Metastatic Liver Carcinoma in the Lung (tissue), 2 donors: ENCODE data around the genes SLC16A4, LAMTOR5 and CHI3L2.

GRCh38 chr1:110390584-110391642 lies at the start of gene SLC16A4:
Gene SLC16A4, minus strand, starts transcription at chr1:110391026.
- PRO-cap, 2 experiments: no peak in any of the 2 experiments

DNA sequence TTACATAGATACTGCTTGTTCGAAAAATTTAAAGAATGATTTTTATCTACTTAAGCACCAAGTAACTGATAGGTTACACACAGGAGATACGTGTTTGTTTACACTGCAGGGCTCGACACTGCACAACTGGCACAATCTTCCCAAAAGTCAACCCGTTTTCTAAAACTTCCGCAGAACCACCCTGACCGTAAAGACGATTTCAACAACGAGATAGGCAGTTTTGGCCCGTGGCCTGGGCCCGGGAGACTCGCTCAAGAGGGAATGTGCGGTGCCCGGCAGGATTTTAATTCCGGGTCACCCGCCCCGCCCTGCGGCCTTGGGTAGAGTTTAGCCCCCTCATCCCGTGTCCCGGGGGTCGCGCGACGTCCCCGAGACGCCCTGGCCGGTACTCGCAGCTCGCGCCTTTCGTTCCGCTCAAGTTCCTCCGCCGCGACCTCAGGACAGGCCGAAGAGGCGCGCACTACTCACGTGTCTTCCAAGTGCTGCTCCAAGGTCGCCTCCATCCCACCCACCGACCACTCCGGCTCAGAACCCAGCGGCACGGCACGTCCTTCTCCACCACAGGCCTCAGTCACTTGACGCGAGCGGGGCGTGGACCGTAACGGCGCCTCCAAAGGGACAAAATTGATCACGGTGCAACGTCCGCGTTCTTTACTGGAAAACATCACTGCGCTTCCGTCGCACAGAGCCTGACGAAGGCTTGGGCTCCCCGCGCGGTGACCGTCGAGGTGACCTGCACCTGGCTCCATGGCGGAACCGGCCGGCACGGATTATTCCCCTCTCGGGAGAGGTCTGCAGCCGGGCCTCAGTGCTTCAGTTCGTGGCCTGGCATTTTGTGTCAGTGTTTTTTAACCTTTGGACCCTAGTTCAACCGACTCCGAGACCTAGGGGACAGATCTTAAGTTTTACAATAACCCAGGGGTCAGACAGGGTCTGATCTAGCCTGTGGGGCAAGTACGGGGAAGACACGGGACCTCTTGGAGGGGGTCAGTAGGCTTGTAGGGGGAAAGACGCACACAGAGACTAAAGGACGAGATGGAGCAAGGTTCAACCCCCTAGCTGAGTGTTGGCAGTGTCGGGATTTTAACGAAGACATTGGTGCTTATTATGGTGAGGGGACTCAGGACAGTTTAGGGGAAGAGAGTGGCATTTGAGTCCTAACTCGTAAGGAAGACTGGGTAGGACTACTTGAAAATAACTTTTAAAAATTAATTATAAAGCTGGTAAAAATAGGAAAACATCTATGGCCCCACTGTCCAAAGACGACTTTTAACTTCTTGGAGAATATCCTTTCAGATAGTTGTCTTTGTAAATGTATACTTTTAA lies at the start of gene LAMTOR5:
LAMTOR5 (minus strand) TSS at position 577 of the 1,326 bp plus-strand sequence.
- PRO-cap, 2 experiments: peak in 2 of 2 experiments; most common plus-strand start position 701 of the sequence (in 2); most common minus-strand start position 577 of the sequence (in 2)

DNA sequence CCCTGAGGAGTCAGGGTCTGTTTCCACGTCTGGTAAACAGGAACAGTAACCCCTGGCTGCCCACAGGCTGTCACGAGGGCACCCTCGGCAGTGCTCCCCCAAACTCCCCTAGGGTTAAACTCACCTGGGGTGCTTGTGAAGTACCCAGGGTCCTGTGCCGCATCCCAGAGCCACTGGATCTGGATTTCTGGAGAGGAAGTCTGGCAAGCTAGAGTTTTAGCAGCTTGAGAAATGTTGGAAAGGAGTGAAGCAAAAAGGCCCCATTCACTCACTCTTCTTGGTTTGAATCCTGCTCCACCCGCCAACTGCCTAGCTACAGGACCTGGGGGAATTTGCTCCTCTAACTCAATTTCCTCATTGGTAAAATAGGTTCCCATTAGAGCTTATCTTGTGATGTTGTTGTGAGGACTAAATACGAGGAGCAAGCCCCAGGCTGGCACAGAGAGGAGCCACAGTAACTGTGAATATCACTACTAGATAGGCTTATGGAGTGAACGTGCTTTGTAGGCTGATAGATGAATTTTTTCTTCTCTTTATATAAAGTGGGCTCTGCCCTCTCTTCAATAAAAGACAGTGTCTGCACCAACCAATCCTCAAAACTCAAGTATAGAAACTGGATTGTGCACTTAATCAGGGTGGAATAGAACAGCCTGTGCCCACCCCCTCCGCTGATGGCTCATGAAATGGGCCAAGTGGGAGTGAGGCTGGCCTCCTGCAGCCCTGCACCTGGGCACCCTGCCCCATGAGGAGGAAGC lies 15.4 kb downstream of the PROK1 start:
- PRO-cap, 2 experiments: no peak in any of the 2 experiments

DNA sequence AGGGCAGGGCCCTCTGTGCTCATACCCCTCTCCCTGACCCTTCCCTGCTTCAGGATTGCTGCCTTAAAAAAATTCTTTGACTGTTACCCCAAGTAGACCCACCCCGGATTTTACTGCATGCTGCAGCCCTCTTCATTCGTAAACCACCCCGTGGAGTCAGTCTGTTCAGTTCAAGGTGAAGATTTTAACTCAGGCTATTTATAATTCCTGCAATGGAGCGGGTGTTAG lies 15.9 kb downstream of the PROK1 start:
- PRO-cap, 2 experiments: no peak in any of the 2 experiments

GRCh38 chr1:110875012-110875843 lies 2.3 kb downstream of the CD53 start:
- PRO-cap, 2 experiments: peak in 2 of 2 experiments; most common plus-strand start chr1:110875569 (in 1); most common minus-strand start chr1:110875447 (in 1)

GRCh38 chr1:111202381-111203362 lies 2.2 kb upstream of the DENND2D start:
- PRO-cap, 2 experiments: no peak in any of the 2 experiments

GRCh38 chr1:111203610-111204907 lies 3.6 kb upstream of the DENND2D start:
- PRO-cap, 2 experiments: peak in 2 of 2 experiments; most common plus-strand start chr1:111204166 (in 2); most common minus-strand start chr1:111203973 (in 2)

DNA sequence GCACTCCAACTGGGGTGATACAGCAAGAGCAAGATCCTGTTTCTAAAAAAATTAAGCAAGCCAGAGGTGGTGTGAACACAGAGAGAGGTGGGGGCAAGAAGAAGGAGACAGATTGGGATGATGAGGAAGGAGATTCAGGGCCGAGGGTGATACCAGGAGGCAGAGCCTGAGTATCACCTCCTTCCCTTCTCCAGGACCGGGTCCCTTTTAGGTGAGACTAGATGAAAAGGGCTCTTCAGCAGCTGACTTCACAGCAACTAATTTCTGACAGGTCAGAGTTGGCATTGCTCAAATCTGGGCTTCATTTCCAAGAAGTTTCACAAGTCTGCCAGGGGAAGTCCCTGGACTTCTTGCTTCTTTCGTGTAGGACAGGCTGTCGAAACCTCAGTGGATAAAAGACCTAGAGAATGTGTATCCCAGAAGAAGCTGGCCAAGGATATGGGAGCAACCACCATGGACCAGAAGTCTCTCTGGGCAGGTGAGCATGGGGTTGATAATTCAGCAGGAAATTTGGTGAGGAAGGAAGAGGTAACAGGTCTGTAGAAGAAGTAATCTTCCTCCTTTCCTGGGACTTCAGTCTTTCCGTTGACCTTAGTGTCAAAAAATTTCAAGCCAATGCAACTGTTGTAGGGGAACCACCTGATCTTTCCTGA lies at the start of gene CHI3L2:
CHI3L2 (plus strand) TSS at position 422 of the 653 bp plus-strand sequence.
- PRO-cap, 2 experiments: peak in 1 of 2 experiments; most common plus-strand start position 421 of the sequence (in 1)

- PRO-cap, 2 experiments: no peak in any of the 2 experiments
Measured at GRCh38 chr1:111516082-111516809, 12.8 kb upstream of the ADORA3 start.

DNA sequence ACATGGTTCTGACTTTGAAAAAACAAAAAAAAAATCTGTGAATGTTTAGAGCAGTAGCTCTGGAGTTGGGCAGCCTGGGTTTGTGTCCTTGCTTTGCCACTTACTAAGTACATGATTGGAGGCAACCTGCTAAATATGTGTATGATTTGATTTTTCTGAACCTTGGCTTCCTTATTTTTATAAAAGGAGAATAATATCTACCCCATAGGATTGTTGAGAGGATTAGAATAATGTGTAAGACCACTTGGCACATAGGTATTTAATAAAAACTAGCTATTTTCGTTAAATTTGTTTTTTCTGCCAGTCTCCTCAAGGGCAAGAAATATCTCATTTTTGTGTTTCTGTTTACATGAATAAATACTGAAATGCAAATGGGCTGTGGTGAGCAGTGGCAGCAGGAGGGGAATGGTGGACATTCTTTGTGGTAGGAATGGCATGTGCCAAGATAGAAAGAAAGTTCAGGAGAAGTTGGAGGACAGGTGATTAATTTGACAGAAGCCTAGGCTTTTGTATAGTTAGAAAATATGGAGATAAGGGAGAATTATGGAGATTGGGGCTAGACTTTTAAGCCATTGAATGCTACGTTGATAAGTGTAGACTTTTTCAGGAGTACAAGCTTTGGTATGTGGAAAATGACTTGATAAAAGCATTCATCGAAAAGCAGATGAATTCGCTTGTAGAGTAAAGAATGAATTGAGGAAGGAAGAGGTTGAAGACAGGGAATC lies 8.5 kb downstream of the RAP1A start:
- PRO-cap, 2 experiments: no peak in any of the 2 experiments

DNA sequence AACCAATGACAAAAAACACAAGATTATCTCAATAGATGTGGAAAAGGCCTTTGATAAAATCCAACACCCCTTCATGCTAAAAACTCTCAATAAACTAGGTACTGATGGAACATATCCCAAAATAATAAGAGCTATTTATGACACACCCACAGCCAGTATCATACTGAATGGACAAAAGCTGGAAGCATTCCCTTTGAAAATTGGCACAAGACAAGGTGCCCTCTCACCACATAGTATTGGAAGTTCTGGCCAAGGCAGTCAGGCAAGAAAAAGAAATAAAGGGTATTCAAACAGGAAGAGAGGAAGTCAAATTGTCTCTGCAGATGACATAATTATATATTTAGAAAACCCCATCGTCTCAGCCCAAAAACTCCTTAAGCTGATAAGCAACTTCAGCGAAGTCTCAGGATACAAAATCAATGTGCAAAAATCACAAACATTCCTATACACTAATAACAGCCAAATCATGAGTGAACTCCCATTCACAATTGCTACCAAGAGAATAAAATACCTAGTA lies 55.1 kb downstream of the INKA2 start:
- PRO-cap, 2 experiments: no peak in any of the 2 experiments

- PRO-cap, 2 experiments: peak in 1 of 2 experiments; most common plus-strand start chr1:111733570 (in 1)
Measured at GRCh38 chr1:111733225-111734329, 5.6 kb downstream of the INKA2 start.

- PRO-cap, 2 experiments: no peak in any of the 2 experiments
Measured at GRCh38 chr1:111988812-111989592, 466 bp downstream of the KCND3 start.

DNA sequence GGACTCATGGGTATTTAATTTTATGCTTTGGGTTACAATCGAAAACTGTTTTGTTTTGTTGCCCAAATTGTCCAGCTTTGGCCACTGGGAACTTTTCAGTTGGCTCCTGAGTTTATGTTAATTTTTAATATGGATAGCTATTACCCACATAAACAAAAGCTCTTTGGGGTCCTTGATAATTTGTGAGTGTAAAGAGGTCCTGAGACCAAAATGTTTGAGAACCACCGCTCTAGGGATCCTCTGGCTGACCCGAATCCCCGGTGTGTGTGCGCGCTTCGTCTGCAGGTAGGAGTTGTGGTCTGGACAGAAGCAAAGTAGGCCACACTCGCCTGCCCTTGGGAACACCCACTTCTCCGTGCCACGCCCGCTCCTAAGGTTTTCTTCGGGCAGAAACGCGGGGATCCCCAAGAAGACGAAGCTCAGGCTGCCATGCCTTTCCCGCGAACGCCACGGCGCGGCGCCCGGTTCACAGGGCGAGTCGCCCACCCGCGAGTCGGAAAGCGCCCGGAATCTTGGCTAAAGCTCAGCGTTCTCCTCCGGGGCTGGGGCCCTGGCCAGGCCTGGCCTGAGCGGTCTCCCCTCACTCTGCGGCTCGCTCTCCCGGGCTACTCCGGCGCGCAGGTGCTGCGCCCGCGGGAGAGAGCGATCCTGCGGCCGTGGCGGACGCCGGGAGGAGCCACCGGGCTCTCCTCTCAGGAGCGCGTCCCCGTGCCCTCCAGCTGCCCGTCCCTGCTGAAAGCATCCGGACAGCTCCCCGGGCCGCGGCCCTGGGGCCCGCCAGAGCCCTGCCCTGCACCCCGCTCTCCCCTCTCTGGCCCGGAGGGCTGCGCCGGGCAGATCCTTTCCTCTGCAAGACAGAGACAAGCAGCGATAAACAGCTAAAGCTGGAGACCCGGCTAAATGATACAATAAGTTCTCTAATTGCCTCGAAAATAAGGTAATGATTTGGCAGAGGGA lies 6.9 kb upstream of the WNT2B start:
- PRO-cap, 2 experiments: no peak in any of the 2 experiments

DNA sequence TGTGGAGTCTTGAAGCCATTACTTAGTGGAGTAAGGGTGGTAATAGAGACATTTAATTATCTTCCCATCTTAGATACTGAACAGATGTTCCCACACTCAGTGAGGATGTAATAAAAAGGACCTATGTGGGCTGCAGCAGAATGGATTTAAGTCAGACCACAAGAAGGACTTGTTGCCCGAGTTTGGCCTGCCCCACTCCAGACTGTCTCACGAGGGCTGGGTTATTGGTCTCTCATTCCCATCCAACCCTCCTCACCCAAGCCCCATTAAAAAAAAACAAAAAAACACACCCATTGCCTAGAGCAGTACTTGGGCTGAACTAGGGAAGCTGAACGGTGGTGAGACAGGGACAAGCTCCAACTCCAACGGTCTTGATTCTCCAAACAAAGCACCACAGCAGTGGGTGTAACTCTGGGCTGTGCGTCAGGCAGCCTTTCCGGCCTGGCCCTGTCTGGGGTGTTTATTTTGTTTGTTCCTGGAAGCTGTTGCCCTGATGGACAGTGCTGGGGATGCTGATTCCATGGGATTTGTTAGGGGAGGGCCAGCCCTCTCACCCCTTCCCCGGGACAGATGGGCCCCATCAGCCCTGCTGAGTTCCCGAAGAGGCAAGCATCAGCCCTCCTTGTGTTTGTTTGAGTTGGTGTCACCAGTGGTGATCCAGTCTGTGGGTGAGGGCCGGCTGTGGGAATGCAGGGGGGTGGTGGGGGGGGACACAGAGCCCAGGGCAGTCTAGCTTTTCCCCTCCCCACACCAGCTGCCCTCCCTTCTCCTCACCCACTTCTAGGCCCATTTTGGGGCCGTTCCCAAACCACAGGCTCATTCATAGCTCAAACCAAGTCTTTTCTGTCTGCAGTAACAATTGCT lies 4.3 kb downstream of the WNT2B start:
- PRO-cap, 2 experiments: no peak in any of the 2 experiments

DNA sequence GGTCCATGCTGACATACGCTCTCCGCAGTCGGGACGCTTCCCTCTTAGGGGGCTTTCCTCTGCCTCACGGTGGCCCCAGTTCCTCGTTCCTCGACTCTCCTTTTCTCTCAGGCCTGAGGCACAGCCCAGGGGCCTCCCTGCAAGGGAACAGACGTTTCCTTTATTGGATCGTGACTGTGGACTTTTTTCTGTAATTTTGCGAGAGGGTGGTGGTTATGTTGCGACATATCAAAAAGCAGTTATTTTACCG lies 283 bp downstream of the CAPZA1 start:
- PRO-cap, 2 experiments: no peak in any of the 2 experiments

DNA sequence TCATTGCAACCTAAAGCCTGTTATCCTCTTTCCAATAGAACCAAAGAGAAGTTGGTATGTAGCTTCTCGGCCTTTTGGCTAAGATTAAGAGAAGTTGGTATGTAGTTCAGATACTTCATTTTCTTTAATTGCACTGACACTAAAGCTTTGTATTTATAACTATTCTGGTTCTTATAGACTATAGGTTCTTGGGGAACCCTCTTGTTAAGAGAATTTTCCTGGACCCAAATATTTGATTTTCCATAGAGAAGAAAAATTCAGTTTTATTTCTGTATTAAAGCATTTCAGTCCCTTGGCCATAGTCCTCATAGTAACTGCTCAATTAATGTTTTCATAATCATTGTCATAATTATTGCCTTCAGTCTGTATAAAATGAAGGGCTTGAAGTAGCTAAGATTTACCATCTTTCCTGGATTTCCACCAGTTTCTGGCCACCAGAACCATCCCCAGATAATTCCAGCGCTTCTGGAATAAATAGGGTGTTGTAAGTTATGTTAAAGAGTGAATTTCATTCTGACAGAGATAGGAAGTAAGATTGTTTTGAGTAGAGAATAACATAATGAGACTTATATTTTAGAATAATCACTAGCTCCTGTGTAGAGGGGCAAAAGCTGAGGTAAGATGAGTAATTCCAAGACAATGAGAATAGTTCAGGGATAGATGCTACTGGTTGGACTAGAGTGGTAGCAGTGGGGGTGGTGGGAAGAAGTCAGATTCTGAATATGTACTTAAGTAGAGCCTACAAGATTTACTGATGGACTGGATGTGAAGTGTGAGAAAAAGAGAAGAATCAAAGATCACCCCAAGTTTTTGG lies 23.5 kb upstream of the MOV10 start:
- PRO-cap, 2 experiments: no peak in any of the 2 experiments

DNA sequence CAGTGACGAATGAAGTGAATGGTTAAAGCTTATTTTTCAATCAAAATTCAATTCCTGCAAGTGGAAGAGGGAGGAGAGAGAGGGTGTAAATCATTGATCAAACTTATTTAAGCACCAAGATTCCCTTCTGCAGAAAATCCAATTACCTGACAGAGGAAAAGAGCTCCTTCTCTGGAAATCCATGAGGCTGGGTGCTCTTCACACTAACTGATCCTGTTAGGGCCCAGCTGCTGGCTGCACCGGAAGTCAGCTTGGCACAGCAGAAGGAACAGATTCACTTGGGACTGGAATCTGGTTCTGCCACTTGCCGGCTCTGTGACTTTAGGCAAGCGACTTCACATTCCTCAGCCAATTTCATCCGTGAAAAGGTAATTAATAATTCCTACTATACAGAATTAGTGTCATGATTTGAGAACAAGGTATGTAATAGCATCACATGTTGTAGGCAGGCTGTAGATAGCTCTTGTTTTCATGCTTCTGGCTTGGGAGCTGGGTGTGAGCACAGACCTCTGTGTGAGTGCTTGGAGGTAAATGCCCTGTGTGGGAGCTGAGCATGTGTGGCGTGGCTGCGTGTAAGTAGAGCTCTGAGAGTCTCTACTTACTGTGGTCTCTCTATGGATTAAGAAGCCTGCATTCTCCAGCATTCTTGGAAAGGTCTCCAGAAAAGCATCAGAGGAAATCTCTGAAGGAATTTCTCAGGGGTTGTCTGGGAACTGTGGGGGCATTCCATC lies 43.8 kb downstream of the TAFA3 start:
- PRO-cap, 2 experiments: no peak in any of the 2 experiments

DNA sequence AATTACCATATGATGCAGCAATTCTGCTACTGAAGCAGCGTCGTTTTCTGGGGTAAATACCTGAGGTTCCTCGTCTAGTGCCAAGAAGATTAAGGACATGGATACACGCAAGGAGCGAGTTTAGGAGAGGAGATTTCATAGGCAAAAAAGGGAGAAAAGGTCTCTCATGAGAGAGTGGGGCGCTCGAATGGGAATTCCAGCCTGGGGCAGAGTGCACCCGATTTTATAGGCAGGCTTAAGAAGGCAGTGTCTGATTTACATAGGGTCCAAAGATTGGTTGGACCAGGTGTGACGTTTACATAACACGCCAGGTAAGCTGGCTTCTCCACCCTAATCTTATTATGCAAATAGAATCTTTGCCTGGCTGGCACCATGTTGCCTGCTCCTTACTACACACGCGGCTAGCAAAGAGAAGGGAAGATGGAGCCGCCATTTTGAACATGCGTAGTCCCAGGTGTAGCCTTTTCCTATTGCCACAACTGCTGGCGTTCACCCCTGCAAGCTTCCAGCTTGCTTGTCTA lies 103.8 kb downstream of the SLC16A1 start:
- PRO-cap, 2 experiments: no peak in any of the 2 experiments

- PRO-cap, 2 experiments: no peak in any of the 2 experiments
Measured at GRCh38 chr1:112912730-112913302, 43.2 kb downstream of the SLC16A1 start.